SUDHL5 (cell line): ENCODE results near the gene KRT76.

- PRO-cap, result no peak
Measured at GRCh38 chr12:52777237-52777707, at the start of gene KRT76. KRT76 (minus strand) TSS chr12:52777345.

- PRO-cap, result no peak
Measured at GRCh38 chr12:52795684-52795973, 288 bp downstream of the KRT3 start.

- PRO-cap, result no peak
Measured at GRCh38 chr12:52867593-52868198, 18.9 kb upstream of the KRT78 start.

DNA sequence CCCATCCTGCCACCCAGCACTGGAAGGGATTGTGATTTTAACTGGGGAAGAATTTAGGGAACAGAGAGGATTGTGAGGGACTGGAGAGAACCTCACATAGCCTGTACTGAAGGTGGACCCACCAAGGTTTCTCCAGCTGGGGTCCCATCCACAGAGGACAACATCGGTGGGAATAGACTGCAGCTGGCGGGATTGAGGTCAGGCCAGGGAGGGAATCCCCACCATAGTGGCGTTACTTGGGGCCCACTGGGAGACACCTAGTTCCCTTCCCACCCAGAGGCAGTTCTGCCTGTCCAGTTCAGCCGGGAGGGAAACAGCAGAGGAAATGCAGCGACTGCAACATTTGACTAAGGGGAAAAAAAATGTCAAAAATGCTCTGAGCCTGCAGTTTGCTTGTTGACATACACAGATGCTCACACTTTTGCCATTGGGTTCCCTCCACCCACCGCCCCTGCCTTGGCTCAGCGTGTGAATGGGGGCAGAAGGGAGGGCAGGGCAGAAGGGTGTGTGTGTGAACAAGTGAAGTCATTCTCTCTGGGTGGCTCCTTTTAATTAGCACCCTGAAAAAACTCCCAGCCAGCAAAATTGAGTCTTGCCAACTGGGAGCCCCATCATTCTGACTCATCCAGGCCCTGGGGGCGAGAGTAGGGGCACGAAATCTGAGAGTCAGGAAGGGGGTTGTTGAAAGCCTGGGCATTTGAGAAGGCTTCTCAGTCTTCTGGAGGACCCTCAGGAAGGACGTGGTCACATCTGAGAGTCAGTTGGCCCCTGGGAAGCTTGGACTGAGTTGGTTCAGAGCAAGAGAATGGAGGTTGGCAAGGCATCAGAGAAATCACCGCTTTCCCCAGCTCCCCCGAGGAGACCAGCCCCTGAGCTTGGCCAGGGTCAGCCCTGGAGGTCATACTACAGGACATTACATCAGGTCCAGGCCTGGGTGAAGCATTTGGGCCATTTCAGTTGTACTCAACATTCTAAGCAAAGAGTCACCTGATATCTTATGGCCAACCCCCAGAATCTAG lies 22.5 kb upstream of the KRT78 start:
- PRO-cap, result no peak

DNA sequence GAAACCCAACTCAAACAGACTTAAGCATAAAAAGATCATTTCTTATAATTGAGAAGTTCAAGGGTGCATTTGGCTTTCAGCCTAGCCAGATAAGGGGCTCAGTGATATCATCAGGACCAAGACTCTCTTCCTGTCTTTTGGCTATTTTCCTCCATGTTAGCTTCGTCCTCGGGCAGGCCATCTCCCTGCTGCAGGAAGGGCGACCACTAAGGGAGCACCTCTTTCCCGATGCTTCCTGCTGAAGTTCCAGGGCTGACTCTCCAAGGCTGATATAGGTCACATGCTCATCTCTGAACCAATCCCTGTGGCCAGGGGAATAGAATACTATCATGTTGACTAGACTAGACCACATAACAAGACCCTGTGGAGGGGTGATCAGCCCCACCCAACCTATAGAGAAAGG lies 9.8 kb upstream of the KRT8 start:
- PRO-cap, result no peak

DNA sequence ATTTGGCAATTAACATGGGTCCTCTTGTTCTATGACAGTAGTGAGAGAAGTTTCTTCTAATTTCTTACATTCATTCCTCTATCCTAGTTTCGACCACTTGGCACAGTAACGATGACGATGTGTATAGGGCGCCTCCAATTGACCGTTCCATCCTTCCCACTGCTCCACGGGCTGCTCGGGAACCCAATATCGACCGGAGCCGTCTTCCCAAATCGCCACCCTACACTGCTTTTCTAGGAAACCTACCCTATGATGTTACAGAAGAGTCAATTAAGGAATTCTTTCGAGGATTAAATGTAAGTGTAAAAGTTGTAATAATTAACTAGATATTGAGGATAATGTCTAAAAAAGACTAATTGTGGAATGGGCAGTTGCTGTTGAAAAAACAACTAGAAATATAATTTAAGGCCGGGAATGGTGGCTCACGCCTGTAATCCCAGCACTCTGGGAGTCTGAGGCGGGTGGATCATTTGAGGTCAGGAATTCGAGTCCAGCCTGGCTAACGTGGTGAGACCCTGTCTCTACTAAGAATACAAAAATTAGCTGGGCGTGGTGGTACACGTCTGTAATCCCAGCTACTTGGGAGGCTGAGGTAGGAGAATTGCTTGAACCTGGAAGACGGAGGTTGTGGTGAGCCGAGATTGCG lies 12.6 kb downstream of the EIF4B start:
- PRO-cap, result no peak

- PRO-cap, result no peak
Measured at GRCh38 chr12:53027207-53028355, 21.3 kb downstream of the EIF4B start.

GRCh38 chr12:53040456-53041119 lies 9.3 kb upstream of the TNS2 start:
- PRO-cap, result no peak

- PRO-cap, result no peak
Measured at GRCh38 chr12:53044726-53044980, 5.2 kb upstream of the TNS2 start.

GRCh38 chr12:53050785-53051471 lies 1.1 kb downstream of the TNS2 start:
- PRO-cap, result no peak

GRCh38 chr12:53058152-53058946 lies 8.5 kb downstream of the TNS2 start:
- PRO-cap, result no peak

- PRO-cap, result no peak
Measured at GRCh38 chr12:53071702-53072151, 7.5 kb downstream of the SPRYD3 start.

DNA sequence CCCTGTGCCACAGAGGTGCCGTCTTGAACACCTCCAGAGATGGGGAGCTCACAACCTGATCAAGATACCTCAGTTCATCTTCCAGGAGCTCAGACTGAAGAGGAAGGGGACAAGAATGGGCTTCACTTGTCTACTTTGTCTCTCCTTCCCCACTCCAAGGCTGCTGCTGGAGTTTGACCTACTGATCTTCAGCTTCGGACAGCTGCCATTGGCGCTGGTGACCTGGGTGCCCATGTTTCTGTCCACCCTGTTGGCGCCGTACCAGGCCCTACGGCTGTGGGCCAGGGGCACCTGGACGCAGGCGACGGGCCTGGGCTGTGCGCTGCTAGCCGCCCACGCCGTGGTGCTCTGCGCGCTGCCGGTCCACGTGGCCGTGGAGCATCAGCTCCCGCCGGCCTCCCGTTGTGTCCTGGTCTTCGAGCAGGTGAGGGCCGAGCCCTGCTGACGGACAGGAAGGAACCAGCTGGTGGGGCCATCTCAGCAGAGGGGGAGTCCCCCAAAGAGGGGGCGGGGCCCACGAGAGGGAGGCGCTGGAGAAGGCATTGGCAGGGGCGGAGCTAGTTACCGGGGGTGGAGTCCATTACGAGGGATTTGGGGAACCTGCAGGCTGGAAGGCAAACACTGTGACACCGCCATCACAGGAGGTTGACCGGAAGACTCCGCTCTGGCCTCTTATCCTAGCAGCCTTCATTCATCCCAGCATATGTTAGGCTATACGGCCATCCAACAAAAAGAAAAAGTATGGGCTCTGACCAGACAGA lies 12.1 kb downstream of the SOAT2 start:
- PRO-cap, result no peak

- PRO-cap, result no peak
Measured at GRCh38 chr12:53173520-53174069, 6.9 kb upstream of the ZNF740 start.

DNA sequence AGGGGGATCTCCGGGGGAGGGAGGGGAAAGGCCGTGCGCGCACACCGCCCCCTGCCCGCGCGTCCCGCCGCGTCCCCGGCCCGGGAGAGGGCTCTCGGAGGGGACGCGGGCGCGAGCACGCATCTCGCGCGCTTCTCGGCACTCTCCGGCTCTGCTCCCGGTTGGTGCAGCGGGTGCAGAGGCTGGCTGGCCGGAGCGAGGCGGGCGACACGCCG lies 144 bp upstream of the CSAD start:
- PRO-cap, result bidirectional peak, plus-strand start at position 178 of the sequence, minus-strand start at position 153 of the sequence

GRCh38 chr12:53222312-53222610 lies 9.7 kb downstream of the RARG start:
- PRO-cap, result no peak

DNA sequence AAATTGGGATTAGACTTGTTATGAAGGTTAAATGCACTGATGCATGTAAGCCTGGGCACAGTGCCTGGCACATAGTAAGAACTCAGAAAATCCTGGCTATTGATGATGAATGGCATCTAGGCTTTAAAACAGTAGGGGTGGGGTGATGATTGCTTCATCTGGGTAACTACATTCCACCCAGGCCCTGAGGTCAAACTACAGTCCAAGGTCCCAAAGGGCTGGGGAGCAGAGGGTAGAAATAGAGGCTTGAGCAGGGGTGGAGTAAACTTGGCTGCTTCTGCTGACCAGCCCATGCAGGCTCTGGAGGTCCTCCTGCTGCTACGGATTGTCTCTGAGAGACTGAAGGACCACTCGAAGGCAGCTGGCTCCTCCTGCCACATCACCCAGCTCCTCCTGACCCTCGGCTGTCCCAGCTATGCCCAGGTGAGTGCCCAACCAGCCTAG lies 11.4 kb downstream of the ESPL1 start:
- PRO-cap, result no peak

DNA sequence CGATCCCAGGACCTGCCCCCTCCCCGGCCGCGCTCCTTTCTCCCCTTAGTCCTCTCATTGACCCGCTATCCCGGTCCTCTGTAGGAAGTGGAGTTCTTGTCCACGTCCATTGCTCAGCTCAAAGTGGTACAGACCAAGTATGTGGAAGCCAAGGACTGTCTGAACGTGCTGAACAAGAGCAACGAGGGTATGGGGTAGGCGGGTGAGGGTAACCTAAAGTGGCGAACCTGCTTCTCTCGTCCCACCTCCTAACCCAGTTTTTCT lies 345 bp downstream of the PFDN5 start:
- PRO-cap, result no peak

GRCh38 chr12:53390521-53390907 lies 10.5 kb downstream of the SP1 start:
- PRO-cap, result no peak

- PRO-cap, result no peak
Measured at GRCh38 chr12:53427075-53427476, 3.4 kb downstream of the AMHR2 start.